Kidney (tissue), 2 donors: ENCODE data around the gene ARL3.

GRCh38 chr10:102109799-102110158 is 10.4 kb downstream of the LDB1 start:
- PRO-cap, result no peak
- RRBS, result 90% methylated on average over 5 of the region's 10 CpGs

DNA sequence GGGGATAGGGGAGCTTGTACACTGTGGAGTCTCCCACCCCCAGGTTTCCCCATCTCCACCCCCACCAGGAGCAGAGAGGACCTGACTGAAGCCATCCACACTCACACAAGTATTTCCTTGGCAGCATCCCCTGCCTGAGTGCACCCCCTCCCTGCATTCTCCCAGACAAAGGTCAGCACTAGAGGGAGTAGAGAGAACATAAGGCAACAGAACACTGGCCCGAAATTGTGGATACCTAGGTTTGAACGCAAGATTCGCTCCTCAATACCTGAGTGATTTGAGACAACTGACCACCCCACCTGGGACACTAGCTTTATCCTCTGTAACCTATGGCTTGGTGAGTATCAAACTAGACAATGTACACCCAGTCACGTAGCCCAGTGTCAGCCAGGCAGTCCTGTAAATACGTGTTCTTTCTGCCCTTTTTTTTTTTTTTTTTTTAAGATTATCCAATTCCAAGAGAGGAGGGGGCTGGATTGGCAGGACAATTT is 1.9 kb upstream of the LDB1 start:
- PRO-cap, result no peak
- RRBS, result no CpG with 5 or more reads among the region's 5 CpGs

DNA sequence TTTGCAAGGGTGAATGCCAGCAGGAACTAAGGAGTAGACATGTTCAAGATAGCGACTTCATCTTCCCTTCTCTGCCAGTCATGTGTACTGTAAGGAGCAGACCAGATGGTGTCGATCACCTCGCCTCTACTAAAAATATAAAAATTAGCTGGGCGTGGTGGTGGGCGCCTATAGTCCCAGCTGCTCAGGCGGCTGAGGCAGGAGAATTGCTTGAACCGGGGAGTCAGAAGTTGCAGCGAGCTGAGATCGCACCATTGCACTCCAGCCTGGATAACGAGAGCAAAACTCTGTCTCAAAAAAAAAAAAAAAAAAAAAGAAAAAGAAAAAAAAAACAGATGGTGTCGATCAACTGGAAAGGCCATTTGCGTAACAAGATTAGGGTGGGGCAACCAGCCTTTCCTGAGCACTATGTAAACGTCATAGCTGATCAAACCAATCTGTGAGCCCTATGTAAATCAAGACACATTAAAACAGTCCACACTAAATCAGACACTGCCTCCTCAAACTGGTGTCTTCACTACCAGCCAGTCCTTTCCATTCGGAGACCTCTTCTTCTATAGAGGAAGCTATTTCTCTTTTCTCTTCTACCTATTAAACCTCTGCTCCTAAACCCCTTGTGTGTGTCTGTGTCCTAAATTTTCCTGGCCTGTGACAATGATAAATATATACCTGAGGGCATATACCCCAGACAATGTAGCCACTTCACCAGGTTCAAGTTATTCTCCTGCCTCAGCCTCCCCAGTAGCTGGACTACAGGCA is 33.9 kb downstream of the NOLC1 start:
- PRO-cap, result no peak
- RRBS, result no CpG with 5 or more reads among the region's 14 CpGs

- PRO-cap, result no peak
- RRBS, result no CpG with 5 or more reads among the region's 53 CpGs
These were observed 9.9 kb downstream of the PSD start for GRCh38 chr10:102408684-102409152.

DNA sequence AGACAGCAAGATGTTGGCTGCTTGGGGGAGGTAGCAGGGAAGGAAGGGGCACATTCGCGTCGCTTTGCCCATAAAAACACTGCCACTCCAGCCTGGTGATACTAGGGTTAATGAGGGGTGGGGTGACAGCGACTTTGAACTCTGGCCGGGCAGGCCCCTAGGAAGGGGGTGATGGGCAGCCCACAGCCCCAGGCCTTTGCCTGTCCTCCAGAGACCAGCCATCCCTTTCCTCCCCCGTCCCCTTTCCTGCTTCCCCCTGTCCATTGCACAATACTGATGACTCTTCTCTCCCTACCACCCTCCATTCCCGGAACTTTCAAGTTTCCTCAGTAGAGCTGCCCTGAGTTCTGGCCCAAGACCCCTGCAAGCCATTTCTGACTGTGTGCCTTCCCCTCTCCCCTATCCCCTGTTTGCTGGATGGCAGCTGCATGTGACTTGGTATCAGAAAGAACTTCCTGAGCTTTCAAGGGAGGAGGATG is 2.2 kb upstream of the CUEDC2 start:
- PRO-cap, result bidirectional peak, plus-strand start at position 332 of the sequence, minus-strand start at position 248 of the sequence
- RRBS, result no CpG with 5 or more reads among the region's 7 CpGs

- PRO-cap, result no peak
- RRBS, result no CpG with 5 or more reads among the region's 9 CpGs
These were observed 30.8 kb upstream of the TRIM8 start for GRCh38 chr10:102613398-102613941.

- PRO-cap, result bidirectional peak, plus-strand start at chr10:102642779, minus-strand start at chr10:102642719; bidirectional peak, plus-strand start at chr10:102643682, minus-strand start at chr10:102643525
- RRBS, result 2% methylated on average over 26 of the region's 87 CpGs
These were observed 1.4 kb upstream of the TRIM8 start for GRCh38 chr10:102642634-102643568.

DNA sequence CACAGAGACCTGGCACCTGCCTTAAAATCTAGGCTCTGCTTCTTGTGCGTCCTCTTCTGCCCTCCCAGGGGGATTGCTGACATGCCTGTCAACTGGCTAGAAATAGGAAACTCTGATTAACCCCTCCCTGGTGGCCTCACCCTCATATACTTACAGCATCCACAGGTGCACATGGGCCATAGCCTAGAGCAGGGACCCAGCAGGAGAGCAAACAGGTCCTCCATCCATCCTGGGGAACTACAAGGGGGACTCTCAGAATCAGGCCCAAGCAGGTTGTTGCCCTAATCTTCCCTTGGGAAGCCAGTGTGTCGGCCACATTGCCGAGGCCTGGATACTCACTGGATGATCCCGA is 3.4 kb downstream of the TRIM8 start:
- PRO-cap, result no peak
- RRBS, result no CpG with 5 or more reads among the region's 4 CpGs

- PRO-cap, result no peak
- RRBS, result no CpG with 5 or more reads among the region's 15 CpGs
These were observed 4.6 kb downstream of the TRIM8 start for GRCh38 chr10:102648825-102649319.

DNA sequence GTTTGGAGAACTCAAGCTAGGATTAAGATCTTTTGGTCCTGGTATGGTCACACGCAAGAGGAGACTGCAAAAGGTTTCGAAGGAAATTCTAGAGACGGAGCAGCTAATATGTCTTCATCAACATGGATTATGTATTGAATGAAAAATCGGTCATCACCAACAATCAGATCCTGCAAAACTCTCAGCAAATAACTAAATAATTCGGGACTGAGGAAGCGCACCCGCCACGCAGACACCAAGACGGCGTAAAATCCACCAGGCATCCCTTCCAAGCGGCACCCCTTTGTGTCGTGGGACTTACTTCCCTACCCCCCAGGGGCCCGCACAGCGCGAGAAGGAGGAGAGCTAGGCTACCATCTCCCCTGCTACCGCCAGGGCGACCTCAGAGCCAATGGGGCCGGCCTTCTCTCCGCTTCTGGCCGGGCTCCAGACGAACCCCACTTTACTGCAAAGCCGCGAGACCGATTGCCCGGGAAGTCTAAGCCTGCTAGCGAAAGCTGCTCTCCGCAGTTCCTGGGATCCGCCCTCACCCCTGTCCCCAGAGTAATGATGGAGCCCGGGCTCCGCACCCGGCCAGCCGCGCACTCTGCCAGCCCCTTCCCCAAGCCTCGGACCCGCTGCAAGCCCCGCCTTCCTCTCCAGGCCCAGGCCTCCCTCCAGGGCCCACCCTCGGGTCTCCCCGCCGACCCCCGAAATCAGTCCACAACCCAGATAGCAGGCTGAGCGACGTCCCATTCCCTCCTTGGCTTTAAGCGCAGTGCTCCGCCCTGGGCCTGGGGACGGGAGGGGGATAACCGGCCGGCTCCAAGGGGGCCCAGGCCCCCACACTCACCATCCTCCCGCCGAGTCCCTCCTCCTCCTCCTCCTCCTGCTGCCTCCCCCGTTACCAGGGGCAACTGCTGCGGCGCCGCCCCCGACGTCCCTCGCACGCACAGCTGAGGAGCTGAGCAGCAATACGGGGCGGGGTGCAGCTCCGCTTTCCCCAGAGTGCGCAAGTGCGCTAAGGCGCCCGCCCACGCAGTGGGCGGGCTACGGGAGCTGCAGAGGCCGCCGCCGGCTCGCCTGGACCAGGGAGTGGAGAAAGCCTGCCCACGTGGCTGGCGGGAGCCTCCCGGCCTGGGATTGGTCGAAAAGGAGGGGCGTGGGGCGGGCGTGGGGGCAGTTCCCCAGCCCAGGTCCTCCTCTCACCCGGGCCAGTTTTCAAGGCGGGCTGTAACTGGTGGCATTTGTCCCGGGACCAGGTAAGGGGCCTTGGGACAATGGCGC is at the start of gene ARL3:
Gene ARL3, minus strand, starts transcription at position 957 of the 1,266 bp plus-strand sequence.
- PRO-cap, result unidirectional peak, minus-strand start at position 545 of the sequence; unidirectional peak, minus-strand start at position 588 of the sequence; bidirectional peak, plus-strand start at position 1,196 of the sequence, minus-strand start at position 852 of the sequence
- RRBS, result 2% methylated on average over 16 of the region's 82 CpGs

DNA sequence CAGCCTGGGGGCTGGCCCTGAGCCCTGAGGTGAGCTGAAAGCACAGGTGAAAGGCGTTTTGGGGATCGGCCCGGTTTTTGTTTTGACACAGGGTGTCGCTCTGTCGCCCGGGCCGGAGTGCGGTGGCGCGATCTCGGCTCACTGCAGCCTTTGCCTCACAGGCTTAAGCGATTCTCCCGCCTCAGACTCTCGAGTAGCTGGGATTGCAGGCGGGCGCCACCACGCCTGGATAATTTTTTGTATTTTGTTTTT is 457 bp downstream of the SFXN2 start:
- PRO-cap, result no peak
- RRBS, result 2% methylated on average over 3 of the region's 17 CpGs

GRCh38 chr10:102726176-102726677 is 11.8 kb downstream of the SFXN2 start:
- PRO-cap, result no peak
- RRBS, result no CpG with 5 or more reads among the region's 5 CpGs

DNA sequence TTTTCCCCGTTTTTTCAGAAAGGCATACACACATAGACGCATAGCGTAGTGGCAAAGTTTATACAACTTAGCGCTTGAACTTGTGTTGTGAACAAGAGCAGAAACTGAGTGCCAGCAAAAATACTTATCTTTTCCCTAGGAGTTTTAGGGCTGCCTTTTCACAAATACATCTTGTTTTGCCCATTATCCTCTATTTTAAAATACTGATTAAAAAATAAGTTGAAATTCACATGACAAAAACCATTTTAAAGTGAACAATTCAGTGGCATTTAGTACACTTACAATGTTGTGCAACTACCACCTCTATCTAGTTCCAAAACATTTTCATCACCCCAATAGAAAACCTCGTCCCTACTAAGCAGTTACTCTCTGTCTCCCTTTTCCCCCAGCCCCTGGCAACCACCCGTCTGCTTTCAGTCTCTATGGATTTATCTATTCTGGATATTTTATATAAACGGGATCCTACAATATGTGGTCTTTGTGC is 1.4 kb downstream of the WBP1L start:
- PRO-cap, result no peak
- RRBS, result no CpG with 5 or more reads among the region's 7 CpGs

DNA sequence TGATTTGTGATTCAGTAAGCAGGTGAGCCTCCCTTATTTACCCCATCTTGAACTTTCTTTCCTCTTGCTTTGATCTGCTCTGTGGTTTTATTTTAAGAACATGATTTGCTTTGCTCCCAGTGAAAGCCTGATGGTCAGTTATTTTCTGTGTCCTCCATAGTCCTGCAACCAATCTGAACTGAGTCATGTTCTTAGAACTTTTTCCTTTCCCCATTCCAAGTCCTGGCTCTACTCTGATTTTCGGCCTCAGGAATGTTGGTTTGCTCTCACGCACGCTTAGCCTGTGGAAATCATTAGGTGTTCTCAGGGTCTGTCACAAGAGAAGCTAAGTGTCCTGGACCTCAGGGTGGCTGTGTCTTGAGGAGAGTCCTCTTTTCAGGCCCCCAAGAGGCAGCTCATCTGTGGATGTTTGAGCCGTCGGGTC is 8.8 kb downstream of the WBP1L start:
- PRO-cap, result unidirectional peak, minus-strand start at position 180 of the sequence
- RRBS, result no CpG with 5 or more reads among the region's 5 CpGs

DNA sequence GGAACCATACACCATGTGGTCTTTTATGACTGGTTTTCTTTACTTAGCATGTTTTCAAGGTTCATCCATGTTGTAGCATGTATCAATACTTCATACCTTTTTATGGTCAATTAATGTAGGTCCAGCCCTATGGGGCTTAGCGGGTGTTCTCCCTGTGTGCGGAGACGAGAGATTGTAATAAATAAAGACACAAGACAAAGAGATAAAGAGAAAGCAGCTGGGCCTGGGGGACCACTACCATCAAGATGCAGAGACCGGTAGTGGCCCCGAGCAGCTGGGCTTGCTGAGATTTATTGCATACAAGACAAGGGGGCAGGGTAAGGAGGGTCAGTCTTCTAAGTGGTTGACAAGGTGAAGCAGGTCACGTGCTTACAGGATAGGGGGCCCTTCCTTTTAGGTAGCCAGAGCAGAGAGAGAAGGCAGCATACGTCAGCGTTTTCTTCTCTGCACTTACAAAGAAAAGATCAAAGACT is 14.7 kb downstream of the WBP1L start:
- PRO-cap, result no peak
- RRBS, result no CpG with 5 or more reads among the region's 8 CpGs

GRCh38 chr10:102774876-102775948 is 31.5 kb downstream of the WBP1L start:
- PRO-cap, result no peak
- RRBS, result no CpG with 5 or more reads among the region's 22 CpGs

DNA sequence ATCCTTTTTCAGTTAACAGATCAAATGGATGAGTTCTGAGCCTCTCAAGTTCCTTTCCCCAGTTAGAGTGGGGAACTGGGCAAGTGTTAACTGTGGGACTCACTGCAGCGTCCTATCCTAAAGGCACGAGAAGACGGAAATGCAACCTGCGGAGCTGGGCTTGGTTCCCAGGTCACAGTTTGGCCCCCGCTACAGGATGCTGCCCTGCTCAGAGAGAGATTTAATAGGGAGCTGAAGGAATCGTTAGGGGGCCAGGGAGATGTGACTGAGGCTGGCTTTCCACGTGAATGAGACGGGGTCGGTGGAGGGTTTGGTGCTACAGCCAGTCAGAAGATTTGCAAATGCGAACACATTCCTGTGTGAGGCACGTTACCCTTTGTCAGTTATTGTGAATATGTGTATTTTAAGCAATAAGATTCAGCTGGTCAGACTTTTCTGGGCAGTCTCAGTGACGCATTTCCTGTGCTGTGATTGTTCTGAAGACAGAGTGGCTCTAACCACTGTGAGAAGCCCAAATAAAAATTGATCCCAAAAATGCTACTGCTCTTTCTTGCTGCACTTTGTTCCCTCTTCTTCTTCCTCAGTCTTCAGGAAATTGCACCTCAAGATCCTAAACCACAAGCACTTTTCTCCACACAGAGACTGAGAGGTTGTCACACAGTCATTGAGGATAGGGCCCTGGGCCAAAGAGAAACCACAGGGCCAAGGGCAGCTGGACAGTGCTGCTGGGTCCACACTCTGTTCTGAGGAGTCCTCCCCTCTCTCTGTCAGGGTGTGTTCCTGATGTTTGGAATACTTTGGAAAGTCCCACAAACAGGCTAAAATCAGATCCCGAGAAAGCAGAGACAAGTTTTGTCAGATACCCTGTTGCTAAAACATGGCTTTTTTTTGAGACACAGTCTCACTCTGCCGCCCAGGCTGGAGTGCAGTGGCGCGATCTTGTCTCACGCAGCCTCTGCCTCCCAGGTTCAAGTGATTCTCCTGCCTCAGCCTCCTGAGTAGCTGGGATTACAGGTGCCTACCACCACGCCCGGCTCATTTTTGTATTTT is 21.2 kb downstream of the CYP17A1 start:
- PRO-cap, result bidirectional peak, plus-strand start at position 294 of the sequence, minus-strand start at position 289 of the sequence; bidirectional peak, plus-strand start at position 525 of the sequence, minus-strand start at position 385 of the sequence; bidirectional peak, plus-strand start at position 743 of the sequence, minus-strand start at position 745 of the sequence
- RRBS, result no CpG with 5 or more reads among the region's 19 CpGs

DNA sequence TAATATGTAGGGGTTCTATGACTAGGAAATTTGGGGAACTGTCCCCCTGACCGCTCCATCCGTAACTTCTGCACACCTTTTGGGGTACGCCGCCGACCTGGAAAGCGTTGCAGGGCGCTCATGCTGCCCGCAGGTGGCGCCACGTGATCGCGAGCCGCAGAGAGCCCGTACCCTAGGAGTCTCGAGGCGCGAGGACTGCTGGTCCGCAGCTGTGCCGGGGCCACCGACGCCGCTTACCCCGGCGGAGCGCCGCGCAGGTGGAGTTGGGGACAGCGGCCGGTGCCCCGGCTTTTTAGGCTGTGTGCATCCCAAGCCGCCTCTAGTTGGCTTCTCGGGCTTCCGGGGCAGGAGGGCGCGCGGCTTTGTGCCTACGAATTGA is 633 bp upstream of the CNNM2 start:
- PRO-cap, result no peak
- RRBS, result 3% methylated on average over 15 of the region's 37 CpGs

DNA sequence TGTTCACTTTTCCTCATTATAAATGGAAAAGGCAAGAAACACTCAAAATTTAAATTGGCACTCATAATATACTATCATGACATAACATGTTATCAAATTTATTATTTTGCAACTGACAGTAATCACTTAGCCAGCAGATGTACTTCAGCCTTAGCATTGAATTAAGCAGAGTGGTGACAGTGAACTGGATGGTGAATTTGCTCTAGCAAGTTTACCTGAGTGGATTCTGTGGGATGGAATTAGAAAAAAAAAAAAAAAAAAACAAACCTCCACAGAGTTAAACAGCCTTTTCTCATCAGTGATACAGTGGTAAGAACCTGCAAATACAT is 57.1 kb downstream of the CNNM2 start:
- PRO-cap, result no peak

- PRO-cap, result no peak
- RRBS, result no CpG with 5 or more reads among the region's 5 CpGs
These were observed 103.8 kb downstream of the CNNM2 start for GRCh38 chr10:103021865-103022334.